ENCODE data around the gene CTSF.

- RRBS, result 4% methylated on average over 31 of the region's 83 CpGs
Measured at GRCh38 chr11:66567943-66568819, at the start of gene CTSF. Gene CTSF (minus strand): TSS chr11:66568606.

DNA sequence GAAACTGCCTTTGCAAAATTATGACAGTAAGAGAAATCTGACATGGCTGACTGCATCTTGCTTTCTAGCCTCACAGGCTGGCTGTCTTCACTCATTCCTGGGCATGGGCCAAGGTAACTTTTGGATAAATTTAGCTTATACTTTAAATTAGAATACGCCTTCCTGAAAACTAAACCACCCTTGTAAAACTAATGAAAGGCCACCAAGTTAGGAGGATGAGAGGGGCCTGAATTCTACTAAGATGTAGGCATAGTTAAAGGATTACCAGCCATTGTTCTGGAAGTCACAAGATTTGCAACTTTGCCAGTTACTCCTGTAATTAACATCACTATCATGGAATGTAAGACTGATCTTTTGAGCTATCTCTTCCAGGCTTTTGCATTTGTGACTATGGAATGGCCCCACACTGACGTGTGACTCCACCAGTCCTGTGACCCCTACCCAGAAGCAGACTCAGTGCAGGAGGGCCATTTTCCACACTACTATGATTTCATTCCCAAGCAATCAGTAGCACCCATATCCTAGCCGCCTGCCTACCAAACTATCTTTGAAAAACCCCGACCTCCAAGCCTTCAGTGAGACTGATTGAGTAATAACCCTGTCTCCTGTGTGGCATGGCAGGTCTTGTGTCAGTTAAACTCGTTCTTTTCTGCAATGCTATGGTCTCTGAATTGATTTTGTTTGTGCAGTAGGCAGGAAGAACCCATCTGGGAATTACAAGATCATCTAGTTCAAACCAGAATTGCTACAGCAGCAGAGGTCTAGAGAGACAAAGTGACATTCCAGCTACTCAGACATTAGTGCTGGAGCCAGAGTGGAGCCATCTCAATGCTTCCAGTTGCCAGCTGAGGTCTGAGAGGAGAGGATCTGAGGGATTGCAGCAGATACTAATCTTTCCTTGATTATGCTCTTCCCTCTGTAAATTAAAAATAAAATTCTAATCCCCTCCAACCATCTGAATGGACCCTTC, 1.8 kb upstream of the CTSF start:
- RRBS, result no CpG with 5 or more reads among the region's 5 CpGs

GRCh38 chr11:66655271-66655932, 16.9 kb downstream of the RBM4 start:
- RRBS, result no CpG with 5 or more reads among the region's 9 CpGs

DNA sequence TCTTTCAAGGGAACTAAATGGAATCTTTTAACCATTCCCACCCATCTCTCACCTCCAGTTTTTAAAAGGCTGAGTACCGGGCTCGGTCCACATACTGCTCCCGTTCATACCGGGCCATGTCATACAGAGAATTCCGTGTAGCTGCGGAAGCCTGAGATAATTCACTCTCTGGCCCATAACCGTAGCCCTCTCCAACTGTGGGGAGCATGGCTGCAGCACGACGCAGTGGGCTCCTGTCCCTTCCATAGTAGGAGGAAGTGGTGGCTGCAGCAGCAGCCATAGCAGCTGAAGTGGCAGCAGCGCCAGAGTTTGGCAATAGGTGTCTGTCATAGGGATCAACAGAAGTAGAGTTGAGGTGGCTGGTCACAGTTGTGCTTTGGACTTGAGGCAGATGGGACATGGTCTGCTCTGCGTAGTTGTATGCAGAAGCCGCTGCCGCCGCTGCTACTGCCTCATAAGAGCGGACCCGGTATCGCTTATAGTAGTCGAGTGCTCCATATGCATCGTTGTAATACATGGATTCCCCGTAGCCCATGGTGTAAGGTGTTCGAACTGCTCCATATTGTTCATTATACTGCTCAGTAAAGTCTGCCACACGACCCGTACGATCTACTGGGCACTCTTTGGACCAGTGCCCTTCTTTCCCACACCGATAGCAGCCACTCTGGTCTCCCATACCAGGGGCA, 9.0 kb downstream of the RBM4B start:
- RRBS, result no CpG with 5 or more reads among the region's 25 CpGs

- RRBS, result no CpG with 5 or more reads among the region's 17 CpGs
Measured at GRCh38 chr11:66688642-66689288, 11.1 kb upstream of the RBM4B start.

GRCh38 chr11:66844852-66845759, 1.9 kb downstream of the RCE1 start:
- RRBS, result no CpG with 5 or more reads among the region's 24 CpGs

DNA sequence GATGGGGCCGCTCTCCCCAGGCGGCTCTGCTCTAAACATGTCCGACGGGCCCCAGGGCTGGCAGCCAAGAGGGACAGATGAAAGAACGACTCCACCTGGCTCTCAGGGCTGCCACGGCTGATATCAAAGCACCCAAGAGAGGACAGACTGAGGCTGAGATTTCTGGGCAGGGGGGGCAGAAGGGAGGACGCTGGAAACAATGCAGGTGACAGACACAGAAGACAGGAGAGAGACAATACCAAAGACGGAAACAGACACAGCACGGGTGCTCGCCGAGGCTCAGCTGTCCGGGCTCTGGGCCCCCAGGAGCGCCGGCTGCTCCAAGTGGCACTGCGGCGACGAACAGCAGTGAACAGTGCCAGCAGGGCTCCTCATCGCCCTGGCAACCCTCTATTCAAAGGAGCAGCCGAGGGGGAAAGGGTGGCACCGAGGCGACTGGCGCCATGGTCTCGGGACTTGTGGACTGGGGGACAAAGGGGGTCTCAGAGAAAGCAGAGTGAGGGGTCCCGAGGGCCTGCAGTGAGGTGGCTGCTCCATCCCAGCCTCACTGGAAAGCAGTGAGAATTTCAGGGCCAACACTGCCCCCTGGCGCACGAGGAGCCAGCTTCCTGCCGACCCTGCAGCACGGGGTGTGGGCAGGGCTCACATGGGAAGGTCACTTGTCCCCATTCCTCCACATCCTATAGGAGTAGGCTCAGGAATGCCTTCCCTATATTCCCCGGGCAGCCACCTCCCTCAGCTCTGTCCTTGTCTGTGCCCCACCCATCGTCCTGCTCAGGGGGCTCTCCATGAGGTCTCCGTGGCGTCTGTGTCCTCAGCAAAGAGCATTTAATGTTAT, 26.1 kb downstream of the LRFN4 start:
- RRBS, result no CpG with 5 or more reads among the region's 32 CpGs

- RRBS, result no CpG with 5 or more reads among the region's 11 CpGs
Measured at GRCh38 chr11:66901795-66902619, 45.1 kb downstream of the LRFN4 start.

- RRBS, result no CpG with 5 or more reads among the region's 13 CpGs
Measured at GRCh38 chr11:66905923-66906555, 49.2 kb downstream of the LRFN4 start.

GRCh38 chr11:66953214-66953866, 4.8 kb downstream of the PC start:
- RRBS, result no CpG with 5 or more reads among the region's 10 CpGs

- RRBS, result no CpG with 5 or more reads among the region's 8 CpGs
Measured at GRCh38 chr11:66970693-66971687, 4.1 kb upstream of the C11orf86 start.

DNA sequence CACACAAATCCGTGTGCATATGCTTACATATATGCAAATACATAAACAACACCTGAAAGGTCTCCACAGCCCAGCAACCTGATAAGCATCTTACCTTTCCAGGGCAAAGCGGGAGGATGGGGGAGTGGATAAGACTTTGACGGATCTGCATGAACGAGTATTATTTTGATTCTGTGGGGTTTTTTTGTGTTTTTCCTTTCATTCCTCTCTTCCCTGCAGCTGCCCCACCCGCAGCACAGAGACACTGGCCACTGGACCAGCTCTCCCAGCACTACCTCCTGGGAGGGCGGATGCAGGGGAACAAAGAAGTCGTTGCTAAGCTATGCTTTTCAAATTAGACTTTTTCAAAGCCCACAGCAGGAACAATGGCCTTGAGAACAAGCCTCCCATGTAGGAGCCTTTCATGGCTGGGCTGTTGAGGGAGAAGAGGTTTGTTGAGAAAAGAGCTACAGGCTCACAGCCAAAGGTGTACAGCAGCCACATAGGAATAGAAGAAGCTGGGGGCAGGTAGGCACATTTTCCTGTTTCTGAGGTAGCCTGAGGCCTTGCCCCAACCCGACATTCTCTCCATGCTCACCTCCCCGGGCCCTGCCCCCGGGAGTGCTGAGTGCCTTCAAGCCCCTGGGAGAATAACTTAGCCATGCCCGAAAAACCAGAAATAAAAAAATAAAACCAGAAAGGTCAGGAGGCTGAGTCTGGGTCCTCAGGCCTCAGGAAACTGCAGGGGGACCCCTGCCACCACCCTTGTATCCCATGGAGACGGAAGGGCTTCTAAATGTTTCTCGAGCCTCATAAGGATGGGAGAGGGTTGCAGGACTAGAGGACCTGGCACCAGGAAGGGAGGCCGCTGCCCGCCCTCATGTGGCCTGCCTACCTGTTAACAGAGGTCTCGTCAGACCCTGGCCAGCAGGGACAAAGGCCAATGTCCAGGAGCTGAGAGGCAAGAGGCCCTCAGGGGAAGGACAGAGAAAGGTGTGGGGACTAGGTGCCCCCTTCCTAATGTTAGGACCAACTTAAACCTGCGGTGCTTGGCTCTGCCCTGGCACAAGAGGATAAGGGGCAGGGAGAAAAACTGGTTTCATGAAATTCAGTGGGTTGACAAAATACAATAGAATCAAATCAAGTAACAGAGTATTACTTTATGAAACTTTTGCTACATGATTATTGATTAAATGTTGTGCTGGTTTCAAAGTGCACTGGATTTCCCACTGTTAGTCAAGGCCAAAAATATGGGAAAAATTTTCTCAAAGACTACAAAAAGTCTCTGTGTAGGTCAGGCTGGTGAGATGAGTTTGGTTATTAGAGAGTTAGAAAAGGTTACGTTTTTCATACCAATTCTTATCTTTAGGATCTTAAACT, 20.3 kb upstream of the SYT12 start:
- RRBS, result no CpG with 5 or more reads among the region's 18 CpGs

DNA sequence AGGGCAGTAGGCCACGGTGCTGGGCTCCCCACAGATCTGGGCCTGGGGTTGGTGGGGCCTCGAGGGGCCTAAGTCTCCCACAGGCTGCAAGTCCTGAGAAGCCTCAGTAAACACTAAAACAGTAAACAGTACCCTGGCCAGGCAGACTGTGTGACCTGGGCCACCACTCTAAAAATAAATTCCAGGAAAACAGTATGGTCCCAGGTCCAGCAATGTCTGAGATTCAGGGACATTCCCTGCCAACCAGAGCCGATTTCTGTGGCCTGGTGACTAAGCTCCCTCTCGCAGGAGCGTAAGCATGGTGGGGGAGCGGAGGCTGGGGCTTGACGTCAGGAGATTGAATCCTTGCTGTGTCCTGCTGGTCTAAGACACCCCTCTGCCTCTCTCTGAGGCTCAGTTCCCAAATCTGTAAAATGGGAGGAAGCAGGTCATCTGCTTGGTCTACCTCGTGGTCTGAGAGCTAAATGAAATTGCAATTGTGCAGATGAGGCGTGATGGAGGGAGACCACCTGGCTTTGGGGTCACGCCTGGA, 2.1 kb upstream of the RHOD start:
- RRBS, result no CpG with 5 or more reads among the region's 10 CpGs

GRCh38 chr11:67054982-67055783, 1.5 kb upstream of the RHOD start:
- RRBS, result no CpG with 5 or more reads among the region's 11 CpGs

- RRBS, result no CpG with 5 or more reads among the region's 2 CpGs
Measured at GRCh38 chr11:67248509-67249264, 17.6 kb upstream of the GRK2 start.

GRCh38 chr11:67288098-67289101, 703 bp upstream of the ANKRD13D start:
- RRBS, result 4% methylated on average over 30 of the region's 74 CpGs

DNA sequence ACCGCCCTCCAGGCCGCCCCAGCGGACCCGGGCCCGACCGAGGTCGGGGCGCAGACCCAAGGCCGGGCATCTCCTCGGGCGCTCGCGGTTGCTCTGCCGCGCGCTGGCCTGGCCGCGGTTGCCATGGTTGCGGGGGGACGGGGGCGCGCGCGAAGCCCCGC, 121 bp upstream of the ANKRD13D start:
- RRBS, result 0% methylated on average over 5 of the region's 25 CpGs

DNA sequence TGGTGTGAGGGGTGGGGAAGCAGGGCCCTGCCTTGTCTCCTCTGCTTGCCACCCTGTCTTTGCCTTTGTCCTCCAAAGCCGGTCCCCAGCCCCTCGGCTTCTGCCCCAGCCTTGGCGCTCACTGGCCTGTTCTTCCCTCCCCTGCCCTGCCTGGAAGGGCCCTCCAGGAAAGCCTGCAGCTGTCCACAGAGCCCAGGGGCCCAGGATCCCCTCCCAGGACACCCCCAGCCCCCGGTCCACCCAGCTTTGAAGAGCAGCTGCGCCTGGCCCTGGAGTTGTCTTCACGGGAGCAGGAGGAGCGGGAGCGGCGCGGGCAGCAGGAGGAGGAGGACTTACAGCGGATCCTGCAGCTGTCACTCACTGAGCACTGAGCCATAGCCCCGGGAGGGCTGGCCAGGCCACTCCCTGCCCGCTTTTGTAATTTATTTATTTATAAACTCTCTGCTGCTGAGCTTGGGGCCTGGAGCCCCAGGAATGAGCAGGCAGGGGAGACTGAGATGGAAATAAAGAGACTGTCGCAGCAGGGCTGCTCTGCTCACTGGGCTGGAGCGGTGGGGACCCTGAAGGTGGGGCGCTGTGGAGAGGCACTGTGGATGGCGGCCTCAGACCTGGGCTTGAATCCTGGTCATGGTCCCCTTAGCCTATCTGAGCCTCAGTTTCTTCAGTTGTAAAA, 1.2 kb upstream of the SSH3 start:
- RRBS, result no CpG with 5 or more reads among the region's 17 CpGs

- RRBS, result 4% methylated on average over 37 of the region's 64 CpGs
Measured at GRCh38 chr11:67303662-67304450, 526 bp downstream of the SSH3 start.

DNA sequence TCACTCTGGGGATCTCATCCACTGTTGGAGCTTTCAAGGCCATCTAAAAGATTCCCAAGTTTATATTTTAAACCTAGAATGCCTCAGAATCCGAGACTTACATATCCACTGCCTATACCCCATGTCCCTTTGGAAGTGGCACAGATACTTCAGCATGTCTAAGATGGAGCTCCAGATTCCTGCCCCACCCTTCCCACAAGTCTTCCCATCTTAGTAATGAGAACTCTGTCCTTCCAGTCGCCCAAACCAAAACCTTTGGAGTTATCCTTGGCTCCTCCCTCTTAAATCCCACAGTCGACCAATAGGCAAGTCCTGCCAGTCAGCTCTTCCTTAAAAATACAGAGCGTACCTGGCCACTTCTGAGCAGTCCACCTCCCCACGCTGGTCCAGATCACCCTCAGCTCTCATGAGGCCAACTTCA, 4.3 kb downstream of the POLD4 start:
- RRBS, result no CpG with 5 or more reads among the region's 5 CpGs

All from UCH-1 (cell line).